Keratinocyte (primary cell): Measurements from ENCODE around the gene AOPEP.

GRCh38 chr9:93040944-93041507, 17.5 kb upstream of the SUSD3 start:
CAGE:
- cytosol, long polyA minus RNA = no peak
- cytosol, long polyA plus RNA = no peak
- long polyA plus RNA = no peak
- nucleus, long polyA minus RNA = no peak
- nucleus, long polyA plus RNA = no peak

CAGE:
- cytosol, long polyA minus RNA = no peak
- cytosol, long polyA plus RNA = no peak
- long polyA plus RNA = no peak
- nucleus, long polyA minus RNA = no peak
- nucleus, long polyA plus RNA = no peak
Observed at GRCh38 chr9:93094390-93095168, 1.4 kb upstream of the CARD19 start.

GRCh38 chr9:93268378-93269414, 84.8 kb downstream of the WNK2 start:
CAGE:
- cytosol, long polyA minus RNA = no peak
- cytosol, long polyA plus RNA = no peak
- long polyA plus RNA = no peak
- nucleus, long polyA minus RNA = no peak
- nucleus, long polyA plus RNA = no peak

GRCh38 chr9:93297551-93298107, 113.7 kb downstream of the WNK2 start:
CAGE:
- cytosol, long polyA minus RNA = no peak
- cytosol, long polyA plus RNA = no peak
- long polyA plus RNA = no peak
- nucleus, long polyA minus RNA = no peak
- nucleus, long polyA plus RNA = no peak

CAGE:
- cytosol, long polyA minus RNA = no peak
- cytosol, long polyA plus RNA = no peak
- long polyA plus RNA = no peak
- nucleus, long polyA minus RNA = no peak
- nucleus, long polyA plus RNA = no peak
Observed at GRCh38 chr9:93299410-93299884, 115.5 kb downstream of the WNK2 start.

CAGE:
- cytosol, long polyA minus RNA = no peak
- cytosol, long polyA plus RNA = no peak
- long polyA plus RNA = no peak
- nucleus, long polyA minus RNA = no peak
- nucleus, long polyA plus RNA = no peak
Observed at GRCh38 chr9:93345714-93346844, 105.4 kb upstream of the FAM120A start.

DNA sequence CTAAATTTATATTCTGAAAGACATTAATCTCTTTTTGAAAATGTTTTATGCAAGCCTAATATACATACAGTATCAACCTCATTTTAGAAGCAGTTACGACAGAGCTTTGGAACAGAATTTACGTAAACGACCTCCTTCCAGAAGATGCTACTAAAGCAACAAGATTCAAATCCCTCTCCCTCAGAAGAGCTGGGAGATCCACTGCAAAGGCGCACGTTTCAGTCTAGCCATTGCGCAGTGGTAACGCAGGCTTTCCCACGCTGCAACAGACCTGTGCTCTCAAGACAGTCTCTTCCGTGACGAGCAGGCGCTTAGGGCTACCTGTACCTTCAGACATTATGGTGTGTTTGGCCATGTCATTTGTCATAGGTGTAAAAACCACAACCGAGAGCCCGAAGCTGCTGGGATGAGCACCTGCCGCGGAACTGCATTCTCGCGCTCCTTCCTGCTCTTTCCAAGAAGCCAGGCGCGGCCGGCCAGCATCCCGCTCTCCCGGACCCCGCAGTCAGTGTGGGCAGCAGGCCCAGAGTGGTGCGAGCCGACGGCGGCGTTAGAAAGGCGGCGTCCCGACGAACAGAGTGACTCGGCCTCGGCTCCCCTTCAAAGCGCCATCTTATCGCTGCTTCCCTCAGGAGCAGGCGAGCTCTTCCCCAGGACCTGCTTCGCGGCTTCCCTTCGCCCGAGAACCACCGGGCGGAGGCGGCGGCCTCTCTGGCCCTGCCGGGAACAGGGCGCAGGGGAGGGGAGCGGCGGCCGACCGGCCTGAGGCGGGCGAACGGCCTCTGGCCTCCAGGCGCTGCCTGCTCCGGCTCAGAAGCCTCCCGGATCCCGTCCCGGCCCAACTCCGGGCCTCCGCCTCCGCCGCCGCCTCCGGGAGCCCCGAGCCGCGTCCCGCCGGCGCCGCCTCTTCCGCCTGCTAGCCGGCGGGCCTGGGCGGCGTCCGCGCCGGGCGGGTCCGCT, 531 bp upstream of the FAM120A start:
CAGE:
- cytosol, long polyA minus RNA = start-site peak on the minus strand centred at position 640 of the sequence, 410 bp wide, 12 reads
- cytosol, long polyA plus RNA = start-site peak on the minus strand centred at position 835 of the sequence, 46 bp wide, 76 and 20 reads in 2 replicates
- long polyA plus RNA = start-site peak on the minus strand centred at position 848 of the sequence, 38 bp wide, 162 and 64 reads in 2 replicates
- nucleus, long polyA minus RNA = no peak
- nucleus, long polyA plus RNA = start-site peak on the minus strand centred at position 838 of the sequence, 39 bp wide, 32 and 38 reads in 2 replicates

CAGE:
- cytosol, long polyA minus RNA = no peak
- cytosol, long polyA plus RNA = no peak
- long polyA plus RNA = no peak
- nucleus, long polyA minus RNA = no peak
- nucleus, long polyA plus RNA = no peak
Observed at GRCh38 chr9:93470965-93471456, 17.6 kb upstream of the FAM120AOS start.

DNA sequence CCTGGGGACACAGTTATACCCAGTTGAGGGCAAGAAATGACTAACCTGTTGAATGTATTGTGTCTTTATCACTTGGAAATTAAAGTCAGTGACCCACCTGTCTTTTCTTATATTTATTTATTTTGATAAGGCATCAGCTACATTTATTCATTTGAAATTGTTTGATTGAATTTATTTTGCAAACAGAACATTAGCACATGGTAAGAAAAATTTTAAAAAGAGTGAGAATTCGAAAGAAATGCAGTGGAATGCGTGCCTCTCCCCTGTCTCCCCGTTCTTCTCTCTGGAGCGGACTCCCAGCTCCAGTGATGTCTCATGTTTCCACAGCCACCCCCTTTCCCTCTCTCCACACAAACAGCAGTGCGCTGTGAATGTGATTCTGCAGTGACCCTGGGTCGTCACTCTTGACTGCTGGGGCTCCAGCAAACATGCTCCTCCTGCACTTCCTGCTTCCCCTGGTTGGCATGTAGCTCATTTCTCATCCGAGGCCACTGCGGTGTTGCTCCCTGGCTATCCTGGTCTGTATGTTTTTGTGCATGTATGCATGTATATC, 13.2 kb downstream of the PHF2 start:
CAGE:
- cytosol, long polyA minus RNA = no peak
- cytosol, long polyA plus RNA = no peak
- long polyA plus RNA = no peak
- nucleus, long polyA minus RNA = no peak
- nucleus, long polyA plus RNA = no peak

DNA sequence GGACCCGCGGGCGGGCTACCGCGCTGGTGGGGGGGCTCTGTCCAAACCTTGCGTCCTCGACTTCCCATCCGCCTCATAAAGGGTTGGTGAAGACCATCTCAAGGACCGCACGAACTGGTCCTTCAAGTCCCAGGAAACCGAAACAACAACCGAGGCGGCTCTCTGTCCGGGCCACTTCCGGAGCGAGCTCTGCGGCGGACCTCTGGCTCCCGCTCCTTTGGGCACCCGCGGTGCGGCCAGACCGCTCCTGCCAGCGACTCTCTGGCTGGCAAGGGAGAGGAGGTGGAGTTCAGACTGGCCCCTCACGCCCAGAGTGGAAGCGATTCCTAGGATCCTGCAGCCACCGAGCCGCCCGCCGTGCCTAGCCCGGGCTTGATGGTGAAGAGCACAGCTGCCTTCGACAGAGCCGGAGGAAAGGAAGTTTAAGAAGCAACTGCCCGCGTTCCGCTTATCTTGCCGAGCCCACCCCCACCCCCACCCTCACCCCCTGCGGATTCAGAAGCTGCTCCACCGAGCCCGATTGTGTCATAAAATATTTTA, 4.0 kb downstream of the BARX1 start:
CAGE:
- cytosol, long polyA minus RNA = no peak
- cytosol, long polyA plus RNA = no peak
- long polyA plus RNA = no peak
- nucleus, long polyA minus RNA = no peak
- nucleus, long polyA plus RNA = no peak

CAGE:
- cytosol, long polyA minus RNA = no peak
- cytosol, long polyA plus RNA = no peak
- long polyA plus RNA = no peak
- nucleus, long polyA minus RNA = no peak
- nucleus, long polyA plus RNA = no peak
Observed at GRCh38 chr9:94156978-94157377, 72.7 kb downstream of the PTPDC1 start.

DNA sequence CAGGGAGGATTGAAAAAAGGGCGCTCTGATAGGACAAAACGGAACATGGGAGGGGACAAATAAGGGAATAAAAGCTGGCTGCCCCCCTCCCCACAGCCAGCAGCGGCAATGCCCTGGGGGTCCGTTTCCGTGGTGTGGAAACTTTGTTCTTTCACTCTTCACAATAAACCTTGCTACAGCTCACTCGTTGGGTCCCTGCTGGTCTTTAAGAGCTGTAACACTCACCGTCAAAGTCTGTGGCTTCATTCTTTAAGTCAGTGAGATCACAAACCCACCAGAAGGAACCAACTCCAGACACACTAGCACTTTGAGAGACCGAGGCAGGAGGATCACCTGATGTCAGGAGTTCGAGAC, 54.4 kb upstream of the ZNF169 start:
CAGE:
- cytosol, long polyA minus RNA = no peak
- cytosol, long polyA plus RNA = no peak
- long polyA plus RNA = no peak
- nucleus, long polyA minus RNA = no peak
- nucleus, long polyA plus RNA = no peak

GRCh38 chr9:94375054-94375753, 835 bp downstream of the MFSD14B start:
CAGE:
- cytosol, long polyA minus RNA = no peak
- cytosol, long polyA plus RNA = no peak
- long polyA plus RNA = no peak
- nucleus, long polyA minus RNA = no peak
- nucleus, long polyA plus RNA = no peak

GRCh38 chr9:94726355-94727545, at the start of gene AOPEP:
Gene AOPEP, plus strand, starts transcription at chr9:94726699.
CAGE:
- cytosol, long polyA minus RNA = start-site peak on the plus strand at chr9:94726701-94726718, 23 reads
- cytosol, long polyA plus RNA = no peak
- long polyA plus RNA = start-site peak on the plus strand at chr9:94726669-94726732, 62 and 78 reads in 2 replicates
- nucleus, long polyA minus RNA = start-site peak on the plus strand at chr9:94726718-94726732, 53 reads
- nucleus, long polyA plus RNA = no peak

DNA sequence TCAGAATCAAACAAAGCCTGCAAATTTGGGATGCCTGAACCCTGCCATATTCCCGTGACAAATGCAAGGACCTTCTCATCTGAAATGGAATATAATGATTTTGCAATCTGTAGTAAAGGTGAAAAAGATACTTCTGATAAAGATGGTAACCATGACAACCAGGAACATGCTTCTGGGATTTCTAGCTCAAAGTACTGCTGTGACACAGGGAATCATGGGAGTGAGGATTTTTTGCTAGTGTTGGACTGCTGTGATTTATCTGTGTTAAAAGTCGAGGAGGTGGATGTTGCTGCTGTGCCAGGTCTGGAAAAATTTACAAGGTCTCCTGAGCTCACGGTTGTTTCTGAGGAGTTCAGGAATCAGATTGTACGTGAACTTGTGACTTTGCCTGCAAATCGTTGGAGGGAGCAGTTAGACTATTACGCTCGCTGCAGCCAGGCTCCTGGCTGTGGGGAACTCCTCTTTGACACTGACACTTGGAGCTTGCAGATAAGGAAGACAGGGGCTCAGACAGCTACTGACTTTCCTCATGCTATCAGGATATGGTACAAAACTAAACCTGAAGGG, 33.6 kb downstream of the AOPEP start:
CAGE:
- cytosol, long polyA minus RNA = no peak
- cytosol, long polyA plus RNA = no peak
- long polyA plus RNA = no peak
- nucleus, long polyA minus RNA = no peak
- nucleus, long polyA plus RNA = no peak

DNA sequence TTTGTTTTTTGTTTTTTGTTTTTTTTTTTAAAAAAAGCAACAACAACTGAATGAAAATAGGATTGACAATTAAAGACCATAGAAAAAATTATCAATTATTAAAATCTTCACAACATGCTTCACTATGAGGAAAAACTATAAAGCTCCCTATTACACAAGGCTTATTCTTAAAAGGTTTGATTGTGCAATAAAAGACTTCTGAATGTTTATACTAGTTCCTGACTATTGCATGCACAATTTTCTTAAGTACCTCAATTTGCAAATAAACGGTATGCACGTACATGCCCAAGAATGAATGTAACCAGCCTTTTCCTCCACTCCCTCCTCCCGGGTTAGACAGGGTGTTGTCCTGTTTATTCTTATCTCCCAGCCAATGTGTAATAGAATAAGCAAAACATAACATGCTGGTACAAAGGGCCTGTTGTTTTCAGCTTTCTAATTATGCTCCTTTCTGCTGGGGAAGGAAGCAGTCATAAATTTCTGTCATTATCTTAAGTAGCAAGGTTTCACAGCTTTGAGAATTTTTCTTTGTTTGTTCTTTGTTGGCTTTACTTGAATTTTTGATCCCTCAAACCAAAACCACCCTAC, 79.1 kb downstream of the AOPEP start:
CAGE:
- cytosol, long polyA minus RNA = no peak
- cytosol, long polyA plus RNA = no peak
- long polyA plus RNA = no peak
- nucleus, long polyA minus RNA = no peak
- nucleus, long polyA plus RNA = no peak

GRCh38 chr9:94941260-94941778, 214.8 kb downstream of the AOPEP start:
CAGE:
- cytosol, long polyA minus RNA = no peak
- cytosol, long polyA plus RNA = no peak
- long polyA plus RNA = no peak
- nucleus, long polyA minus RNA = no peak
- nucleus, long polyA plus RNA = no peak

CAGE:
- cytosol, long polyA minus RNA = no peak
- cytosol, long polyA plus RNA = no peak
- long polyA plus RNA = no peak
- nucleus, long polyA minus RNA = no peak
- nucleus, long polyA plus RNA = no peak
Observed at GRCh38 chr9:94990869-94991565, 264.5 kb downstream of the AOPEP start.

CAGE:
- cytosol, long polyA minus RNA = no peak
- cytosol, long polyA plus RNA = no peak
- long polyA plus RNA = no peak
- nucleus, long polyA minus RNA = no peak
- nucleus, long polyA plus RNA = no peak
Observed at GRCh38 chr9:94993143-94994147, 266.9 kb downstream of the AOPEP start.

CAGE:
- cytosol, long polyA minus RNA = no peak
- cytosol, long polyA plus RNA = no peak
- long polyA plus RNA = no peak
- nucleus, long polyA minus RNA = no peak
- nucleus, long polyA plus RNA = no peak
Observed at GRCh38 chr9:95063623-95064286, 253.8 kb downstream of the FANCC start.